Umbilical cord (tissue), 2 donors: ENCODE results near the gene MACF1.

GRCh38 chr1:37991946-37992594 is 2.2 kb upstream of the SF3A3 start:
- RAMPAGE, long total RNA = no peak

- RAMPAGE, long total RNA = no peak
Observed at GRCh38 chr1:38003618-38003974, 1.7 kb downstream of the FHL3 start.

DNA sequence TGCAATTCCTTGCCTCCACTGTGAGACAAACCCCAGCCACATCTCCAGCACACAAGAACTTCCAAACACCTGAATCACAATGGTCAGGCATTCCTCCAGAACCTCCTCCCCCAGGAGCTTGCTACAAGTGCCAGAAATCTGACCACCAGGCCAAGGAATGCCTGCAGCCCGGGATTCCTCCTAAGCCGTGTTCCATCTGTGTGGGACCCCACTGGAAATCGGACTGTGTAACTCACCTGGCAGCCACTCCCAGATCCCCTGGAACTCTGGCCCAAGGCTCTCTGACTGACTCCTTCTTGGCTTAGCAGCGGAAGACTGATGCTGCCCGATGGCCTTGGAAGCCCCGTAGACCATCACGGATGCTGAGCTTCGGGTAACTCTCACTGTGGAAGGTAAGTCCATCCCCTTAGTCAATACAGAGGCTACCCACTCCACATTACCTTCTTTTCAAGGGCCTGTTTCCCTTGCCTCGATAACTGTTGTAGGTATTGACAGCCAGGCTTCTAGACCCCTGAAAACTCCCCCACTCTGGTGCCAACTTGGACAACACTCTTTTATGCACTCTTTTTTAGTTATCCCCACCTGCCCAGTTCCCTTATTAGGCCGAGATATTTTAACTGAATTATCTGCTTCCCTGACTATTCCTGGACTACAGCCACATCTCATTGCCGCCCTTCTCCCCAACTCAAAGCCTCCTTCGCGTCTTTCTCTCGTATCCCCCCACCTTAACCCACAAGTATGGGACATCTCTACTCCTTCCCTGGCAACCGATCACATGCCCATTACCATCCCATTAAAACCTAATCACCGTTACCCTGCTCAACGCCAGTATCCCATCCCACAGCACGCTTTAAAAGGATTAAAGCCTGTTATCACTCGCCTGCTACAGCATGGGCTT is 380.9 kb upstream of the POU3F1 start:
- RAMPAGE, long total RNA = no peak

GRCh38 chr1:38475242-38475838 is 384.2 kb downstream of the RRAGC start:
- RAMPAGE, long total RNA = no peak

- RAMPAGE, long total RNA = no peak
Observed at GRCh38 chr1:38527092-38527710, 332.4 kb downstream of the RRAGC start.

GRCh38 chr1:38546606-38547068 is 312.9 kb downstream of the RRAGC start:
- RAMPAGE, long total RNA = no peak

DNA sequence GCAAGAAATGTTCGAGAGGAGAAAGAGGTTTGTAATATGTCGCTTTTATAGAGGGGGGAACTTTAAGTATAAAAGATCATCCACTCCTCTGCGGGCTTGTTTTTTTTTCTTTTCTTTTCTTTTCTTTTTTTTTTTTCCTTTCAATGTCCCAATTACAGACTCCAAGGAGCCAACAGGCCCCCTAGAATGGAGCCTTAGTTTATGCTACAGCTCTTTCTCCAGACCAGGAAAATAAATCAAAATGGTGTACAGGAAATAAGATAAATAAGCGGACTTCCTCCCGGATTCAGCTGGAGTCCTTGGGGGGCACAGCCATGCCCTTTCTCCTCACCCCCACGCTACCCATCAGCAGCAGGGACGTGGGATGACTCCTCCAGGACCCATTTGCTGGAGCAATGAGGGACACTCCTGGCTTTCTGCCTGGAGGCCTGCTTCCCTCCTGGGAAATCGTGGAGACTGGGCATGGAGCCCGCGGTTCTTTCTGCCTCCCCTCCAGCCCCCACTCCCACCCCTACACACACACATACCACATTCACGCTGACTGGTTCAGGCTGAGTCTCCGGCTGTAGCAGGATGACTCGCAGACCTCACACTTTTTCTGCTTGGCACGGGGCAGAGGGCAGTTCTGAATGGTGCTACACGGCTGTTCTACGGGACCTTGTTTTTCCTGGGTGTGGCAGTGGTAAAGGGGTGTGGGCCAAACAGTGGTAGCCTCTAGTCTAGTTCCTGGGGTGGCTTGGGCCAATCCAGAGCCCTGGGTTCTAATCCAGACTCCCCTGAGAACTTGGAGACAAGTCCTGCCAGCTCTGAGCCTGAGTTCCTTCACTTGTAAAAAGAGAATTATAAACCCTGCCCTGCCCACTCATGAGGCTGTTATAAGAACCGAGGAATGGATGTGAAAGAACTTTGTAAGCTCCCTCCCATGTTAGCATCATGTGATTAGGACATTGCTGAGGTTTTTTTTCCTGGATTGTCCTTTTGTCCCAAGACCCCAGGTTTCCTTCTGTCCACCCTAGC is 131.3 kb downstream of the RRAGC start:
- RAMPAGE, long total RNA = no peak

DNA sequence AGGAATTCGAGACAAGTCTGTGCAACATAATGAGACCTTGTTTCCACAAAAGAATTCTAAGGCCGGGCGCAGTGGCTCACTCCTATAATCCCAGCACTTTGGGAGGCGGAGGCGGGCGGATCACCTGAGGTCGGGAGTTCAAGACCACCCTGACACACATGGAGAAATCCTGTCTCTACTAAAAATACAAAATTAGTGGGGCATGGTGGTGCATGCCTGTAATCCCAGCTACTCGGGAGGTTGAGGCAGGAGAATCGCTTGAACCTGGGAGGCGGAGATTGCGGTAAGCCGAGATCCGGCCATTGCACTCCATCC is 2.6 kb downstream of the AKIRIN1 start:
- RAMPAGE, long total RNA = no peak

DNA sequence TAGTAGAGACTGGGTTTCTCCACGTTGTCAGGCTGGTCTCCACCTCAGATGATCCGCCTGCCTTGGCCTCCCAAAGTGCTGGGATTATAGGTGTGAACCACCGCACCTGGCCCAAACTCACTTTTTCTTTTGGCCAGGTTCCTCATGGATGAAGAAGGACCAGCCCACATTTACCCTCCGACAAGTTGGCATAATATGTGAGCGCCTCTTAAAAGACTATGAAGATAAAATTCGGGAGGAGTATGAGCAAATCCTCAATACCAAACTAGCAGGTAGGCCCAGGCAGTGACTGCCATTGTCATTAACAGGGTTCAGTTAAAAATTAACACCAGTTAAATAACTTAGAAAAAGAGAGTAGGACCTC is 9.7 kb downstream of the AKIRIN1 start:
- RAMPAGE, long total RNA = no peak

GRCh38 chr1:39086589-39087464 is 60.7 kb downstream of the NDUFS5 start:
- RAMPAGE, long total RNA = no peak

GRCh38 chr1:39089913-39090582 is 63.9 kb downstream of the NDUFS5 start:
- RAMPAGE, long total RNA = no peak

GRCh38 chr1:39142650-39143296 is 61.7 kb upstream of the MACF1 start:
- RAMPAGE, long total RNA = no peak

DNA sequence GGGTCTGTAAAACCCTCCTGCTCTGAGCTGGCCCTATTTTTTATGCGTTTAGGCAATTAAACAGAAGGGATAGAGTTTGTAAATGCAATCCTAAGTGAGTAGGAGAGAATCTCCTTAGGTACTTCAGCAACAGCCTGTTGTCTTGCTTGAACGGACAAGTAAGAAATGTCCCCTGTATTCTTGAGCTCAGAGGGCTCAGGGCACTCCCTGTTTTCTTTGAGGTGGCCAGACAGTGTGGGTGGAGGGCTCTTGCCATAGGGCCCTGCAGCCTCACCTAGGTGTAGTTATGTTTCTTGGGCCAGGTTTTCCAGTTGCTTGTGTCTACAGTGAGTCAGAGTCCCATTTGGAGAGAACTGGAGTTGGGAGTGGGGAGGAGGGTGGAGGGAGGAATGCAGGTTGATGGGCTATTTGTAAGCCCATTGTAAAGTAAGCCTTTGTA is 45.4 kb upstream of the MACF1 start:
- RAMPAGE, long total RNA = no peak

DNA sequence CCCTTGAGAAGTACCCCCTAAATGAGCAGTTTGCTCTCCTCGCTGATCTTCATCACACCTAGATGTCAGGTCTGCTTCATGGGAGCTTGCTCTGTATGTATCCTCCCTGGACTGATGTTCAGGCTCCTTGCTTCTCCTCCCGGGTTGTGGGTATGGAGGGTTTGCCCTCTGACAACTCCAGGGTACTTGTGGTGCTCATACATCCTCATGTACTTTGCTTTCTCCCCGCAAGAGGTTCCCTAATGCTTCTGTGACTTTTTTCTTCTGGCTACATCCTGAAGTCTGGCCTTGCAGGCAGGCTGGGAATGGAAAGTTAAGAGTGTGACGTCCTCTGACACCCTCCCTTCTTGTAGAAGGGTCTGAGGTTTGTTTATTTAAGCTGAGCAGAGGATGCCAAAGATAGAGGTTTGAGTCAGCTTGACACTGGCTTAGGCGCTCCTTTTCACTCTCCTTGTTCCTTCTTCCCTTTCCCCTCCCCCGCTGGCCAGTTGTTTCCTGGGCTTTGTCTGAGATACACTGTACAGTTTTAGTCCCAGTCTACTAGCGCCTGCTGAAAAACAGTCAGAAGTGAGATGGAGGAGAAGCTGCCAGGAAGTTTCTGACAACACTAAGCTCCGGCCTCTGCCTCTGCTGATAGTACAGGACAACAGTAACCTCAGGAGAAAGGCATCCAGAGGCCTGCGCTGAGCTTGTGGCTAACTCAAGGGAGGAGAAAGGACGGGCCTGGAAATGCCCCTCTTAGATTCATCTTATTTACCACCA is at the start of gene MACF1:
TSS of gene MACF1 (plus strand) at position 402 of the 762 bp plus-strand sequence.
- RAMPAGE, long total RNA = no peak

DNA sequence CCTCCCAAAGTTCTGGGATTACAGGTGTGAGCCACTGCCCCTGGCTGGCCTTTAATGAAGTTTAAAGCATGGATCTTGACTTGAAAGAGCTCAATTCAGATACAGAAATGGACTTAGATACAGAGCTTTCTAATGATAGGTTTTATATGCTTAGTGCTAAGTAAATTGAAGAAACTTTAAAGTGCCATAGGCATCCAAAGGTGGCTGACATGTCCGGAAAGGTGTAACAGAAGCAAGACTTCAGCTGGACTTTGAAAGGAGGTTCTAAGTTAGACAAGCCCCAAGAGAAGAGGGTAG is 16.2 kb downstream of the MACF1 start:
- RAMPAGE, long total RNA = no peak

DNA sequence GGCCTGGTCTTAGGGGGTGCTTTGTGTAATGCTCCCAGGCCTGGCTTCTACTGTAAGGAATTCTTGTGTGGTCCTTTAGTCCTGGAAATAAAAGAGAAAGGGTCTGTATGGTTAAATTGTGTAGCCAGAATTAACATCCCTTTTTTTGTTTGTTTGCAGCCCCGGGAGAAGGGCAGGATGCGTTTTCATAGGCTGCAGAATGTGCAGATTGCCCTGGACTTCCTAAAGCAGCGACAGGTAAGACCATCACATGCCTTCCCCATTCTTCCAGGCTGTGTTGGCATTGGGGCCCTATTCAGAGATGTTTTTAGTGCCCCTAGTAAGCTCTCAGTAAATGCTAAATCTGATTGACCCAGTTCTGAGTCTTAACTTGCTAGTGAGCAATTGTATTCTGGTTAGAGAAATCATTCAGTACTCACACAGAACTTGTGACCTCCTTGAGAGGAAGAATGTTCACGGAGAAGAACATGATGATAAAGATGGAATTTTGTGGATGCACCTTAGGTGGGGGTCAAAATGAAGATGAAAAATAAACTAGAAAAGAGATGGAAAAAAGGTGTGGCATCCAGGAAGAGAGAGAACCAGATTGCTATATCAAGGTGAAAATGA is 49.7 kb downstream of the MACF1 start:
- RAMPAGE, long total RNA = no peak

- RAMPAGE, long total RNA = no peak
Observed at GRCh38 chr1:39268007-39268717, 63.7 kb downstream of the MACF1 start.

GRCh38 chr1:39291834-39292253 is 87.3 kb downstream of the MACF1 start:
- RAMPAGE, long total RNA = no peak

DNA sequence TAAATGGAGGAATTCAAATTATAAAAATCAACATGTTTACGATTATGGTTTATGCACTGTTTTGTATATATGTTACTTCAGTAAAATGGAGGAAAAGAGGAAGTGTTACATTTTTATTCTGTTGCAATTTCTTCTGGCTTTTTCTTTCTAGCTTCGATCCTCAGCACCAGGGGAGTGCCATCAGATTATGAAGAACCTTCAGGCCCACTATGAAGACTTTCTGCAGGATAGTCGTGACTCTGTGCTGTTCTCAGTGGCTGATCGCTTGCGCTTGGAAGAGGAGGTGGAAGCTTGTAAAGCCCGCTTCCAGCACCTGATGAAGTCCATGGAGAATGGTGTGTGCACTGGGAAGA is 105.6 kb downstream of the MACF1 start:
- RAMPAGE, long total RNA = no peak

DNA sequence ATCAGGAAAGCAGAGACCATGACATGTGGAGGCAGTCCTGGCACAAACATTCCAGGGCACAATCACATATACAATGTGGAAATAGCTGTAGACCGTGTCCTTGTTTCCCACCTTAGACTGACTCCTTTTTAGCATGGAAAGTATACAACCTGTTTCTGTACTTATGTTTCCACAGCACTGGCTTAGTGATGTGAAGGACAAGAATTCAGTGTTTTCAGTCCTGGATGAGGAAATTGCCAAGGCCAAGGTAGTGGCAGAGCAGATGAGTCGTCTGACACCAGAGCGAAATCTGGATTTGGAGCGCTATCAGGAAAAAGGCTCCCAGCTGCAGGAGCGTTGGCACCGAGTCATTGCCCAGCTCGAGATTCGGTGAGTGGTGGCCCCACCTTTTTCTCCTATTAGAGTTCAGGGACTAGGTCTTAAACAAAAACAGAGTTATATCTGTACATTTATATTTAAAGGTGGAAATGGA is 112.6 kb downstream of the MACF1 start:
- RAMPAGE, long total RNA = no peak